ENCODE data around the gene MTFR1L.

GRCh38 chr1:24558991-24559785 lies 3.3 kb downstream of the NCMAP start:
- PRO-cap: no peak
- RAMPAGE, long total RNA, 4 experiments: no peak in any of the 4 experiments

DNA sequence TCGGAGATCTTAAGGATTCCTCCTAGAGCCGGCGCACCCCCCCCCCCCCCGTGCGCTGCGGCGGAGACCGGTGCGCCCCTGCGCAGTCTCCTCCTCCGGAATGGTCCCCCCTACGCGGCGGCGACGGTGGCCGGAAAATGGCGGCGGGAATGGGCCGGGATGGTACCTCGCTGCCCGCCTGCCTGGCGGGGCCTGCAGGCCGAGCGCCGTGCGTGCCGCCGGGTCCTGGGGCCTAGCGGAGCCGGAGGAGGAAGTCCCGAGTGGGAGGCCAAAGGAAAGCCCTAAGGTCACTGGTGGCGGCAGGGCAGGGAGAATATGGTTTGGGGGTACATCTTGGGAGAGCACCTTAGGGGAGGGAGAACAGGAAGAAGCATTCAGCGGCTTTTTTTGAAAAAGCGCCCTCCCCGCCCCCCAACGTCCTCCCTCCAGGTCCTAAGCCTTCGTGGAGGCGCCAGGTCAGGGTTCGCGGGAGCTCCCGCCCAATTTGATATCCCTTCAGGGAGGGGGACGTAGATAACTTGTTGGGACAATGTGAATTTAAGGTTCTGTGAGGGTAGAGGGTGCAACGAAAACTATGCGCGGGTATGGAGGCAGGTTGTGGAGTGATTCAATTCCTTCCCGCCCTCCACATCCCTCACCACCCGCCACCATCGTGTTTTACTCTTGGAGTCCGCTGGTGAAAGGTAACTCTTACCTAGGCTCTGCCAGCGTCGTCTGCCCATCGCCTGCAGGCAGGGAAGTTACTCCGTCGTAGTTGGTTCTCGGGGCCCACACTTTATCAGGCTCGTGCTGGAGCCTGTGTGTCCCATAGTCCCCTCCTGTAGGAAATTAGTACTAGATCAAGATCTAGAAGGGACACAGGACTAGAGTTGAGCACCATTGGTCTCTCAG lies 590 bp downstream of the SRRM1 start:
- PRO-cap: bidirectional peak, plus-strand start at position 135 of the sequence, minus-strand start at position 102 of the sequence
- RAMPAGE, long total RNA, 4 experiments: no peak in any of the 4 experiments

GRCh38 chr1:24704422-24705171 lies 40.6 kb upstream of the CLIC4 start:
- PRO-cap: no peak
- RAMPAGE, long total RNA, 4 experiments: no peak in any of the 4 experiments

DNA sequence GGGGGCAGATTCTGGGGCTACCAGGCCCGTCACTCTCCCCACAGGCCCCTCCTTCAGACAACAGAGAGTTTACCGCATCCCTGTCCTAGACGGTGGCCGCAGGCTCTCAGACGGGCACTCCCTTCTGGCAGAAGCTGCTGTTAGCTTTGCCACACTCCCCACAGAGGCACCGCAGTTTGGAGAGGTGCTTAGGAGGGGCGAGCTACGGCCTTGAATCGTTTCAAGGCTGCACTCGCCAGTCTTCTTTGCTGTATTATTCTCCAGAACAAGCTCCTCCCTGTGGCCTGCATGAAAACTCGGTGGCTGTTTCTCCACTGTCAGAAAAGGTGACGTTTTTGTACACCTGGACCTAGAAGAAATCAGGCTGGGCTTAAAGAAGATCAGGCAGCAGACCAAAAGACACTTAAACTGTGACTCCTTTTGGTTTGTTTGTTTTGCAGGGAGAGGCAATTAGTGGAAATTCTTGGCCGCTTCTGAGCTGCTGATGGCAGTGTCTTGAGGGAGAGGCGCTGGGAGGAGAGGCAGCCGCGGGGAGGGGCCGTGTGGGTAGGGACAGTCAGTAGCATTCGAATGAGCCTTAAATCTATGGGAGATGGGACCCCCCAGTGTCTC lies 67.8 kb downstream of the RUNX3 start:
- PRO-cap: no peak
- RAMPAGE, long total RNA, 4 experiments: no peak in any of the 4 experiments

DNA sequence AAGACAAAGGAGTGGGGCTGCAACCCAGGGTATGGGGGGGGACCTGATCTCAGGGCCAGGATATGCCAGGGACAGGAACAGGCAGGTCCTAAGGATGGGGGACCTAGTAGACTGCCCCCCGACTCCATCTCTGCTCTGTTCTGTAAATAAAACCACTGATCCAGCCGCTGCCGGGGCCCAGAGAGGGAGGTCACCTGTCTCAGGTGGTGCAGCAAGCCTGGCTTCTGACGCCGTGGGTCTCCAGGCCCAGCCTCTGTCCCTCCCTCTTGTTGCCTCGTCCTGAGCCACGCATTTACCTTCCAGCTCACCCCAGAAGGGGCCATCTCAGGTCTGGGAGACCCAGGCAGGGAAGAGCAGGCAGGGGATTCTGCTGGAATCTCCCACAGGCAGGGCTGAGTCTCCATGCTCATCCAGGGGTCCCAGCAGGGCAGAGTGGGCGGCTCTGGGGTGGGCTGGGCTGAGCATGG lies 13.4 kb downstream of the RUNX3 start:
- PRO-cap: no peak
- RAMPAGE, long total RNA, 4 experiments: no peak in any of the 4 experiments

- PRO-cap: no peak
- RAMPAGE, long total RNA, 4 experiments: no peak in any of the 4 experiments
Measured at GRCh38 chr1:24997550-24998082, 67.5 kb upstream of the RUNX3 start.

GRCh38 chr1:25022182-25023359 lies 92.5 kb upstream of the RUNX3 start:
- PRO-cap: no peak
- RAMPAGE, long total RNA, 4 experiments: no peak in any of the 4 experiments

- PRO-cap: no peak
- RAMPAGE, long total RNA, 4 experiments: no peak in any of the 4 experiments
Measured at GRCh38 chr1:25145707-25146251, 86.5 kb downstream of the SYF2 start.

DNA sequence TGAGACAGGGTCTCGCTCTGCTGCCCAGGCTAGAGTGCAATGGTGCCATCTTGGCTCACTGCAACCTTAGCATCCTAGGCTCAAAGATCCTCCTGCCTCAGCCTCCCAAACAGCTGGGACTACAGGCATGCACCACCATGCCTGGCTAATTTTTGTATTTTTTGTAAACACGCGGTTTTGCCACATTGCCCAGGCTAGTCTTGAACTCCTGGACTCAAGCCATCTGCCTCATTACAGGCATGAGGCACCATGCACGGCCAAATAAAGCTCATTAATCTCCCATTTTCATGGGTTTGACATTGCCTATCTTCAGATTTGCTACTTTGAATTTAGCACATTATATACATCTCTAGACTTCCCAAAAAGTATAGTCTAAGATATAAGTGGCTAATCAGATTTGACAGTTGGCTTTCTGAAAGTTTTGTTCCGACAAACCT lies 2.5 kb downstream of the RSRP1 start:
- PRO-cap: no peak
- RAMPAGE, long total RNA, 4 experiments: no peak in any of the 4 experiments

GRCh38 chr1:25360565-25361629 lies 22.8 kb downstream of the TMEM50A start:
- PRO-cap: no peak
- RAMPAGE, long total RNA, 4 experiments: no peak in any of the 4 experiments

DNA sequence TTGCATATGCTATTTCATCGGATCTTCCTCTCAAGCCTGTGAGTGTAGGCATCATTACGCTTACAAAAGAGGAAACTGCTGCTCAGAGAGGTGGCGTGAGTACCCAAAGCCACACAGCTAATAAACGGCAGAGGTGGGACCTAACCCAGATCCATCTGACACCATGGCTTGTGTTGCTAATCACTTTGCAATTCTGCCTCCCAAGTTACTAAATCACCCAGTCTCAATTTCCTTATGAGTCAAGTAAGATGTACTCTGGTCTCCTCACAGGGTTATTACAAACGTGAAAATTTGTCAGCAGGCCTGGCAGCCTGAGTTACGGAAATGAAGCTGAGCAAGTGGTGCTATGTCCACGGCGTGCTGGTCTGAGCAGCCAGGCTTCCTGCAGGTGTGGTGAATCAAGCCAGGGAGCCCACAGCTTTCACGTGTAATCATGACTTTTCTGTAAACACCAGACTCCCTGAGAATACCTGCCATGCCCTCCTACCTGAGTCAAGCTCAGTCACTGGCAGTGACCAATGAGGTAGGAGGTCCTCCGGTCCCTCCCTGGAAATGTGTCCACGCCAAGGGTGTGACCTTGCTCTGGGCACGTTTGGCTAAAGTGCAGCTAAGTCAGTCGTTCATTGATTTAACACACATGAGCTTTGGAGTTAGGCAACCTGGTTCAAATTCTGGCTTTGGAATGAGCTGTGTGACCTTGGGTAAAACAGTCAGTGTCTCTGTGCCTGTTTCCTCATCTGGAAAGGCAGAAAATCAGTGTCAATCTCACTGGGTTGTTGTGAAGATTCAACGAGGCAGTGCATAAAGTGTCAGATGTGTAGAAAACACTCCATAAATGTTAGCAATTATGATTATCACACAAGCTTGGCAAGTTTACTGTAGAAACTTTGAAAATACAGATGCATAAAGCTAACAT lies 4.9 kb upstream of the RHCE start:
- PRO-cap: no peak
- RAMPAGE, long total RNA, 4 experiments: no peak in any of the 4 experiments

DNA sequence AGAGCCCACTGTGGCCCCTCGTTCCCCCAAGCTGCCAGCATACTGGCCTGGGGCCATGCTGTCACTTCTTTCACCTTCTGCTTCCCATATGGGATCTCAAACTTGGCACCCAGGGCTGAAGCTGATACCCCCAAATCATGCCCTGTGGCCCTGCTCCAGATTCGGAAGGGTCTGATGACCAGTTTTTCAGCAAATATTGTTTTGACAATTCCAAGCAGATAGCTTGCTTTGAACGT lies 873 bp downstream of the MACO1 start:
- PRO-cap: no peak
- RAMPAGE, long total RNA, 4 experiments: no peak in any of the 4 experiments

GRCh38 chr1:25567661-25568357 lies 24.4 kb downstream of the LDLRAP1 start:
- PRO-cap: no peak
- RAMPAGE, long total RNA, 4 experiments: no peak in any of the 4 experiments

GRCh38 chr1:25569392-25570415 lies 26.3 kb downstream of the LDLRAP1 start:
- PRO-cap: no peak
- RAMPAGE, long total RNA, 4 experiments: no peak in any of the 4 experiments

DNA sequence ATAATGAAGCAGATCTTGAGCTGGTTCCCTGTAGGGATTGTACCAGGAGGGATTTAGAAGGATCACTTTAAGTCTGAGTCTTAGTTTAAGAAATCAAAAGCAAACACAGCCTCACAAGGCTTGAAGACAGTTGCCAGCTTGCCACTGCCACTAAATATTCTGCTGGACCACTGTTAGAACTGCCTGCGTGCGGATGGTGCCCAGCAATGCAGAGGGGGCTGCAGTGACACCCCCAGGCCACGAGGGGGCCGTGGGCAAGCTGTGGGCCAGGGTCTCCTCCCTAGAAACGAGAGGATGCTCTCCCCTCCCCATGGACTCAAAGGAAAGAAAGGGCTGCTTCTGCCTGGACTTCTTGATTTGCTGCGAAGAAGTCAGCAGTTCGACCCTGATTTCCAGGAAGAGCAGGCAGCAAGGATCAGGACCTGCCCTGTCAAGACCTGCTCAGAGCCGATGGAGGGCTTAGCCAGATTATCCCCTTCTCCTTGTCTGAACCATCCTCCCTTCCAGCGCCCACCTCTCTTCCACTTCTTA lies 2.5 kb downstream of the MAN1C1 start:
- PRO-cap: no peak
- RAMPAGE, long total RNA, 4 experiments: no peak in any of the 4 experiments

DNA sequence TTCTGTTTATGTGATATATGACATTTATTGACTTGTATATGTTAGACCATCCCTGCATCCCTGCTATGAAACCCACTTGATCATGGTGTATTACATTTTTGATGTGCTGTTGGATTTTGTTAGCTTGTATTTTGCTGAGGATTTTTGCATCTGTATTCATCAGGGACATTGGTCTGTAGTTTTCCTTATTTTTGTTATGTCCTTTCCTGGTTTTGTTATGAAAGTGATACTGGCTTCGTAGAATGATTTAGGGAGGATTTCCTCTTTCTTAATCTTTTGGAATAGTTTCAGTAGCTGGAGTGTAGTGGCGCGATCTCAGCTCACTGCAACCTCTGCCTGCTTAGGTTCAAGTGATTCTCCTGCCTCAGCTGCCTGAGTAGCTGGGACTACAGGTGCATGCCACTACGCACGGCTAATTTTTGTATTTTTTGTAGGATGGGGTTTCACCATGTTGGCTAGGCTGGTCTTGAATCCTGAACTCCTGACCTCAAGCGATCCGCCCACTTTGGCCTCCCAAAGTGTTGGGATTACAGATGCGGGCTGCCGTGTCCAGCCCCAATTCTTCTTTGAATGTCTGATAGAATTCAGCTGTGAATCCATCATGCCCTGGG lies 15.0 kb downstream of the MAN1C1 start:
- PRO-cap: no peak
- RAMPAGE, long total RNA, 4 experiments: no peak in any of the 4 experiments

- PRO-cap: no peak
- RAMPAGE, long total RNA, 4 experiments: start-site peak on the plus strand in 1 of 4 experiments, at chr1:25755208-25755216 at its widest, 6 reads per replicate
Measured at GRCh38 chr1:25754592-25755297, 45.2 kb upstream of the SELENON start.

GRCh38 chr1:25771239-25772428 lies 28.4 kb upstream of the SELENON start:
- PRO-cap: no peak
- RAMPAGE, long total RNA, 4 experiments: no peak in any of the 4 experiments

- PRO-cap: no peak
- RAMPAGE, long total RNA, 4 experiments: no peak in any of the 4 experiments
Measured at GRCh38 chr1:25774773-25775392, 25.1 kb upstream of the SELENON start.

DNA sequence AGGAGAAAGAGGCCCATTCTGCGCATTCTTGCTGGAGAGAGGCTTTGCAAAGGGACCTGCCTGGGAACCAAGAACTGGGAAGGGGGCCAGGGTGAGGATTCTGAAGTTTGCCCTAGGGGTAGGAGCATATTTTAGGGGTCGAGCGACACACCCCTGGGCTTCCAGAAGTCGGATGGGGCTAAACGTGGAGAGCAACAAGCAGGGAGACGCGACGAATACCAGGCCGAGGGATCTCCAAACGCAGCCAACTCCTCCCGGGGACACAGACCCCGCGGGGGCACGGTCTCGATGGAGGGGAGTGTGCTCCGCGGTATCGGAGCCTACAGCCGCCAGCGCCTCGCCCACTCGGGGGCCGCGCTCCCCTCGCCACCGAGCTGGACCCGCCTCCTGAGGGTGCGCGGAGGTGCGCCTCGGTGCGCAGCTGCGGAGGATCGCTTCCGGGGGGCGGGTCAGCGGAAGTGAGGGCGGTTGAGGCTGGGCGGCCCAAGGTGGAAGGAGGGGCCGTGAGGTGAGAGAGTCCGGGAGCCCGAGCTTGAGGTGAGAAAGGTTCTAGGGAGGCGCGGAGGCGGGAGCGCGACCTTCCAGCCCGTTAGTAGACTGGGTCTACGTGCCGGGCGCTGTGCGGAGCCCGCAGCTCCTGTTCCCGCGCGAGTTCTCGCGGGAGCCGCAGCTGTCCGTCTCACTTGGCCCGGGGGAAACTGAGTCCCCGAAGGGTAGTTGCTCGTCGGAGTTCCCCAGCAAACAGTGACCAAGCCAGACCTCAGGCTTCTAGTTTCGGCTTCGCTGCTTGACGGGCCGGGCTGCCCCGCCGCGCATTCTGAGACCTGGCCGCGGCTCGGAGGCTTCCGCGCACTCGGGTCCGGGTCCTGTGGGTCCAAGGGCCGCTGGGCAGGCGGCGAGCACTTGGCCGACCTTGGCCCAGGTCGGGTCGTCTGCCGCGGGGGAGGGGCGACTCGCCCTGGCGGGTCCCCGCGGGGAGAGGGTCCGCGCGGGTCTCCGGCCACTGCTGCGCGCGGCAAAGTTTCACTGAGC lies at the start of gene MTFR1L:
TSS of gene MTFR1L (plus strand) at position 462 of the 1,032 bp plus-strand sequence.
- PRO-cap: bidirectional peak, plus-strand start at position 467 of the sequence, minus-strand start at position 389 of the sequence
- RAMPAGE, long total RNA, 4 experiments: start-site peak on the plus strand in 3 of 4 experiments, centred at positions 489 to 503 of the sequence, 160 to 287 reads per replicate